Endothelial cell of umbilical vein (primary cell): ENCODE measurements around the genes GDPD2, FOXO4 and TAF1.

DNA sequence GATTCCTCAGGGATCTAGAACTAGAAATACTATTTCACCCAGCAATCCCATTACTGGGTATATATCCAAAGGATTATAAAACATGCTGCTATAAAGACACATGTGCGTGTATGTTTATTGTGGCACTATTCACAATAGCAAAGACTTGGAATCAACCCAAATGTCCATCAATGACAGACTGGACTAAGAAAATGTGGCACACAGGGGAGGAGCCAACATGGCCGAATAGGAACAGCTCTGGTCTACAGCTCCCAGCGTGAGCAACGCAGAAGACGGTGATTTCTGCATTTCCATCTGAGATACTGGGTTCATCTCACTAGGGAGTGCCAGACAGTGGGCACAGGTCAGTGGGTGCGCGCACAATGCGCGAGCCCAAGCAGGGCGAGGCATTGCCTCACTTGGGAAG, 303.7 kb upstream of the EDA2R start:
- PRO-cap: no peak
CAGE:
- cytosol, long polyA minus RNA: no peak
- cytosol, long polyA plus RNA: no peak
- long polyA plus RNA: no peak
- nucleus, long polyA minus RNA: no peak
- nucleus, long polyA plus RNA: no peak

DNA sequence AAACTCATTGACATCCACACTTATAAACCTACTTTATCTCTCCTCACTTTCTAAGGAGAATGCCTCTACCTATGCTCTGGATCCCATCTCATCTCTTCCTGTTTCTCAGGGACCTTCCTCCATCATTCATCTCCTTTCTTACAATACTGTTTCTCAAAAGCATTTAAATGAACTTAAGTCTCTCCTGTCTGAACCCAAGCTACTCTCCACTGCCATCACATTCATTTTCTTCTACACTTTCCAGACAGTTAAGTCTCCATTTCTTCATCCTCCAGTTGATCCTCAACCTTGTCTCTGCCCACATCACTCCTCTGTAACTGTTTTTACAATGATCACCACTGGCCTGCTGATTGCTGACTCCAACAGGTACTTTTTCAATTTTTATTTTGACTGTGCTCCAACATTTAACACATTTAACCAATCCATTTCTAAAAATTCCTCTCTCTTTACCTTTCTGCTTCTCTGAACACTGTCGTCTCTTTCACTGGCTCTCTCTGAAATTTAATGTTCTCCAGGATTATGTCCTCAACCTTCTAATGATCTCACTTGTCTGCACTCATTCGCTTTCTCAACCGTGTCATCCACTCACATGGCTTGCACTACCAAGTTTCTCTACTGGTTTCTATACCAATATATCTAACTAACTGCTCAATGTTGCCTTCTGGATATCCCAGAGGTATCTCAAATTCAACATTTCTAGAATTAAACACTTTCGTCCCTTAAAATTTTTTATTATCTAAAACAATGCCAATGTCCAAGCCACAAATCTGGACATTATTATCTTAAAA, 354.0 kb downstream of the OPHN1 start:
- PRO-cap: no peak
CAGE:
- cytosol, long polyA minus RNA: no peak
- cytosol, long polyA plus RNA: no peak
- long polyA plus RNA: no peak
- nucleus, long polyA minus RNA: no peak
- nucleus, long polyA plus RNA: no peak

GRCh38 chrX:68708818-68709419, 61.5 kb downstream of the STARD8 start:
- PRO-cap: unidirectional peak, plus-strand start at chrX:68709345
CAGE:
- cytosol, long polyA minus RNA: no peak
- cytosol, long polyA plus RNA: no peak
- long polyA plus RNA: no peak
- nucleus, long polyA minus RNA: no peak
- nucleus, long polyA plus RNA: no peak

DNA sequence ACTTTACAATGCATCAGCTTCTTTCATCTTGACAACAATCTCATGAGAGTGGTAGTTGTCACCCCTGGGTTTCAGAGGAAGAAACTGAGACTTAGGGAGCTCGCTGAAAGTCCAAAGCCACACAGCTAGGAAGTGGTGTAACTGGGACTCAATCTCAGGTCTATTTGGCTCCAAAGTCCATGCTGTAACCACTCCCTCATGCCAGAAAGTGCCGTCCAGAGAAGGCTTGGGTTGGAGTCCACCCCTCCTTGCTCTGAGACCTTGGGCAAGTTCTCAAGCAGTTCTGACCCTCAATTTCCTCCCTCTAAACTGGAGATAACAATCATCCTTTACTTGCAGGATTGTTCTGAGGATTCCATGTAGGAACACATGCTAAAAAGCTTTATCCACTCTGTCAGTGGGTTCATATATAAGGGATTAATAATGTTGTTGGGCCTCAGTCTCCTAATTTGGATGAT, 40.6 kb downstream of the EFNB1 start:
- PRO-cap: no peak
CAGE:
- cytosol, long polyA minus RNA: no peak
- cytosol, long polyA plus RNA: no peak
- long polyA plus RNA: no peak
- nucleus, long polyA minus RNA: no peak
- nucleus, long polyA plus RNA: no peak

GRCh38 chrX:69130369-69130879, 34.8 kb downstream of the PJA1 start:
- PRO-cap: no peak
CAGE:
- cytosol, long polyA minus RNA: no peak
- cytosol, long polyA plus RNA: no peak
- long polyA plus RNA: no peak
- nucleus, long polyA minus RNA: no peak
- nucleus, long polyA plus RNA: no peak

- PRO-cap: no peak
CAGE:
- cytosol, long polyA minus RNA: no peak
- cytosol, long polyA plus RNA: no peak
- long polyA plus RNA: no peak
- nucleus, long polyA minus RNA: no peak
- nucleus, long polyA plus RNA: no peak
Observed at GRCh38 chrX:69164988-69165352, 283 bp downstream of the PJA1 start.

- PRO-cap: no peak
CAGE:
- cytosol, long polyA minus RNA: no peak
- cytosol, long polyA plus RNA: no peak
- long polyA plus RNA: no peak
- nucleus, long polyA minus RNA: no peak
- nucleus, long polyA plus RNA: no peak
Observed at GRCh38 chrX:69262191-69262414, 96.8 kb upstream of the PJA1 start.

GRCh38 chrX:69277863-69278422, 112.7 kb upstream of the PJA1 start:
- PRO-cap: no peak
CAGE:
- cytosol, long polyA minus RNA: no peak
- cytosol, long polyA plus RNA: no peak
- long polyA plus RNA: no peak
- nucleus, long polyA minus RNA: no peak
- nucleus, long polyA plus RNA: no peak

DNA sequence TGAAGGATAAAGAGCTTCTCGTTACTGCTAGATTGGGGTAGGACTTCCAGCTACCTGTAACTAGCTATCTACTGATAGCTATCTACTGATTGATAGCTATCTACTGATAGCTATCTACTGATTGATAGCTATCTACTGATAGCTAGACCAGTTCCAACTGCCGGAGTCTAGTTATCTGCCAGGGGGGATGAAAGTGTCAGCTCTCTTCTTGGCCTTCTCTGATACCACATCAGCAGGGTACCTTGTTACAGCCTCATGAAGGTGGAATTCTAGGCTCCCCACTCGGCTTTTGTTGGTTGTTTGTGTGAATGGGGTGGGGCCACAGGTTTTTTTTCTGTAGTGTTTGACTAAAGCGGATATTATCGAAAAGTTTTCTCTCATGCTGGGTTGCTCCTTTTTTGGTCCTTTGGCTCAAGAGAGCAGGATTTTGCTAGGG, 59.4 kb downstream of the AWAT2 start:
- PRO-cap: no peak
CAGE:
- cytosol, long polyA minus RNA: no peak
- cytosol, long polyA plus RNA: no peak
- long polyA plus RNA: no peak
- nucleus, long polyA minus RNA: no peak
- nucleus, long polyA plus RNA: no peak

DNA sequence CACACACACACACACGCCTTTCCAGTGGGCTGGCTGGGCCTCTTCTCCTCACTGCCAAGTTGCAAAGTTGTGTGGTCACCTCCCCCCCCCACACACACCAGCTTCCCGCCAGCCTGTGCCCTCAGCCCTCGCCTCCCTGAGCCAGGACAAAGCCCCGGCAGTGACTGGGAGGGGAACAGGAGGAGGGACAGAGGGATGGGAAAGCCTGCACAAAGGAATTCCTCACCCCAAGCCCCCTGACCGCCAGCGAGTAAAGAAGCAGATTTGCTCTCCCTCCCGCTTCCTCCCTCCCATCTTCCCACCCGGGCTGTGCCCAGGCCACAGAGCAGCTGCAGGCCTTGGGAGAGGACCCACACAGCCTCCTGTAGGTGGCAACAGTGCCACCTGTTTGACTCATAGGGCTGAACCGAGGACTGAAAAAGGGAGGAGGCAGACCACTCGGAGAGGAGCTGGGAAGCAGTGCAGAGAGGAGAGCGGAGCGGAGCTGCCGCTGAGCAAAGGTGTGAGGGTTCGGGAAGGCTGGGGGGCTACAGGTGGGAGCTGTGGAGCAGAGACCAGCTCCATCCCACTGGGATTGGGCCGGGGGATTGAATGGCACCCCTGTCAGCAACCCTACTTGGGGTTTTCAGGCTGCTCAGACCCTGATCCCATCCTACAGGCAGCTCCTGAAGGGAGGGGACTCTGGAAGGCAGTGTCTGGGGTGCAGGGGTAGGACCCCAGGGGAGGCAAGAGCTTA, at the start of gene GDPD2:
TSS of gene GDPD2 (plus strand) at position 432 of the 736 bp plus-strand sequence.
- PRO-cap: no peak
CAGE:
- cytosol, long polyA minus RNA: no peak
- cytosol, long polyA plus RNA: no peak
- long polyA plus RNA: no peak
- nucleus, long polyA minus RNA: no peak
- nucleus, long polyA plus RNA: no peak

GRCh38 chrX:70455403-70456514, 11.1 kb downstream of the DLG3 start:
- PRO-cap: no peak
CAGE:
- cytosol, long polyA minus RNA: no peak
- cytosol, long polyA plus RNA: no peak
- long polyA plus RNA: no peak
- nucleus, long polyA minus RNA: no peak
- nucleus, long polyA plus RNA: no peak

GRCh38 chrX:71059090-71059953, 8.8 kb downstream of the SNX12 start:
- PRO-cap: no peak
CAGE:
- cytosol, long polyA minus RNA: no peak
- cytosol, long polyA plus RNA: start-site peak on the minus strand at chrX:71059460-71059517, 286 and 192 reads in 2 replicates
- long polyA plus RNA: no peak
- nucleus, long polyA minus RNA: no peak
- nucleus, long polyA plus RNA: no peak

DNA sequence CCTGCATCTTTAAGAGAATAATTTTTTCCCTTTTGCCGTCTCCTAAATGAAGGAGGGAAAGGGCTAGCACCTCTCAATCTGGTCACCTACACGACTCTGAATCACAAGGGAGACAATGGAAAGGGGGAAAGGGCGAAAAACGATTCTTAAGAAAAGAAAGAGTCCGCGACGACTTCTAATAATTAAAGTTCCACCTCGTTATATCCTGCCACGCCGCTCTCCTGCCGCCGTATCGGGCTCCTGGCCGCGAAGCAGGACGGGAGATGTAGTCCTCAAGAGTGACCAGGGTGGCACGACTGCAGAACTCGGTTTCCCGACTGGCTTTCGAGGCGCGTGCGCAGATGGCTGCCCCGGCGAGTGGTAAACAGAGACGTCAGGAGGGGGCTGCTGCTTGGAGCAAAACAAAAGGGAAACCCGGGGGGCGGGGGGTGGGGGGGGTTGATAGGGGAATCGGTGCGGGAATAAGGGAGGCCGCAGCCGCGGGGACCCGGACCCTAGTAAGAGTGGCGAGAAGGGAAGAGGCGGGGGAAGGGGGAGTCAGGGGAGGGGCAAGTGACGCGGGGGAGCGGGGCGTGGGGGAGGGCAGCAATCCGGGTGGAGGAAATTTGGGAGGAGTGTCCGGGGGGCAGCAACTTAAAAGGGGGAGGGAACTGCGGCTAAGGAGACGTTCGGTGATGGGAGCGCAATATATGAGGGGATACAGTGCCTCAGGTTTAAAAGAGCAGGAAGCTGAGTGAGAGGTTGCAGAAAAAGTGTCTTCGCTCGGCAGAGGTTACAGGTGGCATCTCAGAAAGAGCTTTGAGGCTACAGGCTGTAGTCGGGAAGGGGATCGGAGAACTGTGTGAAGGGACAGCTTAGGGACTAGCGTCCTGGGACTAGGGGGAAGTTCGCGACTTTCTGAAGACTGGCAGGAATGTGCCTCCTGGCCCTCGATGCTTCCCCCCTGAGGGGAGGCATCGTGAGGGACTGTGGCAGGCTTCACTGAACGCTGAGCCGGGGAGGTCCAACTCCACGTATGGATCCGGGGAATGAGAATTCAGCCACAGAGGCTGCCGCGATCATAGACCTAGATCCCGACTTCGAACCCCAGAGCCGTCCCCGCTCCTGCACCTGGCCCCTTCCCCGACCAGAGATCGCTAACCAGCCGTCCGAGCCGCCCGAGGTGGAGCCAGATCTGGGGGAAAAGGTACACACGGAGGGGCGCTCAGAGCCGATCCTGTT, at the start of gene FOXO4:
TSS of gene FOXO4 (plus strand) at position 338 of the 1,221 bp plus-strand sequence.
- PRO-cap: bidirectional peak, plus-strand start at position 338 of the sequence, minus-strand start at position 251 of the sequence; bidirectional peak, plus-strand start at position 636 of the sequence, minus-strand start at position 505 of the sequence
CAGE:
- cytosol, long polyA minus RNA: no peak
- cytosol, long polyA plus RNA: no peak
- long polyA plus RNA: start-site peak on the plus strand centred at position 617 of the sequence, 168 bp wide, 13 and 11 reads in 2 replicates
- nucleus, long polyA minus RNA: start-site peak on the plus strand centred at position 322 of the sequence, 46 bp wide, 24 reads
- nucleus, long polyA plus RNA: start-site peak on the plus strand centred at position 662 of the sequence, 158 bp wide, 5 and 7 reads in 2 replicates

DNA sequence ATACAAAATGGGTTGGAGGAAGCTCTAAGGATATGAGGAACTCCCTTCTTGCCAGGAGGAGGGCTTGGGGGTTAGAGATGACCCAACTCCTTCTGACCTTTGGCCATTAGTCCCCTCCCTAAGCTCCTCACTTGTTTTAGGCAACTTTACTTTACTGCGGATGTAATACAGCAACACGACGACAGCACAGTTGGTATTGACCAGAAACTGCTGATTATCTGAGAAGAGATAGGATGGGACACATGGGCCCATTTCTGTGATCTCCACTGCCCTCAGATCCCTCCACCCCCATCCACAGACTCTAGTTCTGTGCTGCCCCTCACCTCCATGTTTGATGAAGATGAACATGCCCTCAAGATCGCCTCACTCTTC, 345 bp downstream of the CXorf65 start:
- PRO-cap: no peak
CAGE:
- cytosol, long polyA minus RNA: no peak
- cytosol, long polyA plus RNA: no peak
- long polyA plus RNA: no peak
- nucleus, long polyA minus RNA: no peak
- nucleus, long polyA plus RNA: no peak

GRCh38 chrX:71171193-71171953, 26.7 kb downstream of the NLGN3 start:
- PRO-cap: no peak
CAGE:
- cytosol, long polyA minus RNA: no peak
- cytosol, long polyA plus RNA: no peak
- long polyA plus RNA: no peak
- nucleus, long polyA minus RNA: no peak
- nucleus, long polyA plus RNA: no peak

- PRO-cap: bidirectional peak, plus-strand start at chrX:71283862, minus-strand start at chrX:71283875; bidirectional peak, plus-strand start at chrX:71284069, minus-strand start at chrX:71284121
CAGE:
- cytosol, long polyA minus RNA: no peak
- cytosol, long polyA plus RNA: start-site peak on the plus strand at chrX:71284397-71284427, 162 and 211 reads in 2 replicates
- long polyA plus RNA: no peak
- nucleus, long polyA minus RNA: no peak
- nucleus, long polyA plus RNA: no peak
Observed at GRCh38 chrX:71283780-71284588, 549 bp downstream of the NONO start.

GRCh38 chrX:71365608-71366757, at the start of gene TAF1:
TAF1 (plus strand) TSS chrX:71366357.
- PRO-cap: bidirectional peak, plus-strand start at chrX:71366360, minus-strand start at chrX:71365874; bidirectional peak, plus-strand start at chrX:71366563, minus-strand start at chrX:71366602
CAGE:
- cytosol, long polyA minus RNA: start-site peak on the plus strand at chrX:71366255-71366315, 144 reads
- cytosol, long polyA plus RNA: no peak
- long polyA plus RNA: start-site peak on the plus strand at chrX:71366229-71366317, 140 and 143 reads in 2 replicates
- nucleus, long polyA minus RNA: start-site peak on the plus strand at chrX:71366108-71366582, 1,046 reads
- nucleus, long polyA plus RNA: no peak

- PRO-cap: no peak
CAGE:
- cytosol, long polyA minus RNA: no peak
- cytosol, long polyA plus RNA: no peak
- long polyA plus RNA: no peak
- nucleus, long polyA minus RNA: no peak
- nucleus, long polyA plus RNA: no peak
Observed at GRCh38 chrX:71421040-71421604, 55.0 kb downstream of the TAF1 start.

DNA sequence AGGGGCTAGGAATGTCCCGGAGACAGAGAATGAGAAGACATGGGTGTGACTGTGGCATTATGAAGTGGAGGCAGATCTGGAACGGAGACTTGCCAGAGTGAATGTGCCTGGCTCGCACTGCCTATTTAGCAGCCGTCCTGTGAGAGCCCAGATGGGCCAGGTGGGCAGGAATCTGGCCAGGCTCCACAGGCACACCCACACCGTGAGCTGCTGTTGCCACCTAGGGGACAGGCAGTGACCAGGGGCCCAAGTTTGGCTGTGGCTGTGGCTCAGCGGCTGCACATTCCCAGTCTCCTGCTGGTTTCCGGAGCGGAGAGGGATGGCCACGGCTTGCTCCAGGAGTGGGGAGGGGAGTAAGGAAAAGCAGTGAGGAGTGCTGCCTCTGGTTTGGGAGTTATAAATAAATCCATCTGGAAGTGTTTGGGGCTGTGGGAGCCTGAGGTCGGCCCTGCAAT, 93.5 kb downstream of the NHSL2 start:
- PRO-cap: no peak
CAGE:
- cytosol, long polyA minus RNA: no peak
- cytosol, long polyA plus RNA: no peak
- long polyA plus RNA: no peak
- nucleus, long polyA minus RNA: no peak
- nucleus, long polyA plus RNA: no peak

DNA sequence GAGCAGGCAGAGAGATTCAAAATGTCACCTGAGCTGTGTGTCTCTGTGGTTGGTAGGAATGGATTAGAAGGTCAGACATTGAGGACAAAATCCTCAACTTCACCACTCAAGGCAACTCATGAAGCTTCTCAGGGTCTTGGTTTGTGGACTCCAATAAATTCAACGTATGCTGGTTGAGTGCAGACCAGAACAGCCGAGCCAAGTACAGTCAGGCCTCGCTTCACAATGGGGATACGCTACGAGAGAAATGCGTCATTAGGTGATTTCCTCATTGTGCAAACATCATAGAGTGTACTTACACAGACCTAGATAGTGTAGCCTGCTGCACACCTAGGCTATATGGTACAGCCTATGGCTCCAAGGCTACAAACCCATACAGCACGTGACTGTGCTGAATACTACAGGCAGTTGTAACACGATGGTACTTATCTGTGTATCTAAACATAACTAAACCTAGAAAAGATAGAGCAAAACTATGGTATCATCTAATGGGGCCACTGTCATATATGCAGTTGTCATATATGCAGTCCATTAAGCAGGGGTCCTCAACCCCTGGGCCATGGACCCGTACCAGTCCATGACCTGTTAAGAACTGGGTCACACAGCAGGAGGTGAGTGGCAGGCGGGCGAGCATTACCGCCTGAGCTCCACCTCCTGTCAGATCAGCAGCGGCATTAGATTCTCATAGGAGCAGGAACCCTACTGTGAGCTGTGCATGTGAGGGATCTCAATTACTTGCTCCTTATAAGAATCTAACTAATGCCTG, 81.4 kb upstream of the PIN4 start:
- PRO-cap: no peak
CAGE:
- cytosol, long polyA minus RNA: no peak
- cytosol, long polyA plus RNA: no peak
- long polyA plus RNA: no peak
- nucleus, long polyA minus RNA: no peak
- nucleus, long polyA plus RNA: no peak